HCT116 (cell line): Measurements from ENCODE around the genes MEIG1 and MINDY3.

GRCh38 chr10:13527886-13528390 is 876 bp downstream of the BEND7 start:
- RRBS = 5% methylated on average over 6 of the region's 32 CpGs

DNA sequence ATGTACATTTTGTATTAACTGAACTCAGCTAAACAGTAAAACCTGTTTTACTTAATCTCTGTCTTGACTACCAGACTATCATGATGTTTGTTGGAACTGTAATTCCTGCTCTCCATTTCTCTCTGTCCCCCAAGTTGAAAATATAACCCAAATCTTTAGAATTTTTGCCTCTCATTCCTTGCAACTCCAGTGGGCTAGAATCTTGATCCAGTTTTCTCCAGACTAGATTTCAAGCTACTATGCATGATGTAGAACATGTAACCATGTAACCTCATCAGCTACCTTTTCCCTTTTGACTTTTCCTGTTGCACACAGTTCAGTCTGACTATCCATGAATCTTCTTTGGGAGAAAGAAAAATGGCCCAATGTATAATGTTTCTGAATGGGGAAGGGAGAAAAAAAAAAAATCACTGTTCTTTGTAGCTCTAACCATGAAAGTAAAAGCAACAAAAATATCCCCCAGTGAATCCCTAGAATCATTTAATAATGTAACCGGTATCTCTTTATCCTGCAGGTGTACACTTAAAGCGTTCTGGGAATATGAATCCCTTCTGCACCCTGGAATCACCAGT is 57.7 kb downstream of the PRPF18 start:
- RRBS = no CpG with 5 or more reads among the region's 2 CpGs

DNA sequence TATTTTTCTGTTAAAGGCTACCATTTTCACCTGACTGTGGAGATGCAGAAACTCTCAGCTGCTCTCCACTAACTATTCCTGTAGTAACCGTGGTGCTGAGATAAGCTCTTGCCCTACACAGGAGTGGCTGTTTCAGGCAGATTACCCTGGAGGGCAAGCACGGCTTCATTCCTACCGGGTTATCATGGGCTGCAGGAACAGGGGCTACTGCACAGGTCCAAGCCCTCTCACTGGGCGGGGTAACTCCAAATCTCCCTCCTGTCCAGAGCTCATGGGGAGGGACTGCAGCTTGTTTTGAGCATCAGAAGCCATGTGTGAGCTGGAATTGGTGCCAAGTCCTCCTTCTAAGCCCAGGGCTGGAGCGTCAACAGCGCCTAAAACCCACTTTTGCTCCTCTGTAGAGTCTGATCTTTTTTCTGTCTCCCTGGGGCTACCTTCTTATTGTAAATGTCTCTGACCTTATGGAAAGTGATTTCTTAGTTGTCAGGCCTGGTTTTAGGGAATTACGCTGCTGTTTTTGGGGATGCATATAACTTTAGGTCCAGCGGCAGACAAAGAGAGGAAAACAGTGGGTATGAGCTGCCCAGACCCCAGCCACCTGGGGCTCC is 119.1 kb downstream of the PRPF18 start:
- RRBS = no CpG with 5 or more reads among the region's 8 CpGs

DNA sequence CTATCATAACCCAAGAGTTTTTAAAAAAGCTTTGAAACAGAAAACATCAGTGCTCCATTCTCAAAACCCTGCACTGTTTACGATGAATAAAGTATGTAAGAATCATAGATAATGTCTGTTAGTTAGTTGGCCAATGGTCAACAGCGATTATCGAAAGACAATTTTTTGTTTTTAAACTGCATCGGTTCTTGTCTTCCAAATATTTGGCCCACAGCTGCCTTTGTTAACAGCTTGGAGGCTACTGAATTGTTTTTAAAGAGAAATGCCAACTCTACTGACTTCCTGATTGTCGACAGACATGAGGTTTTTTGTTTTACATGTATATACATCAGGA is 170.2 kb downstream of the PRPF18 start:
- RRBS = no CpG with 5 or more reads among the region's 5 CpGs

GRCh38 chr10:13788876-13789438 is 202.2 kb downstream of the PRPF18 start:
- RRBS = no CpG with 5 or more reads among the region's 4 CpGs

DNA sequence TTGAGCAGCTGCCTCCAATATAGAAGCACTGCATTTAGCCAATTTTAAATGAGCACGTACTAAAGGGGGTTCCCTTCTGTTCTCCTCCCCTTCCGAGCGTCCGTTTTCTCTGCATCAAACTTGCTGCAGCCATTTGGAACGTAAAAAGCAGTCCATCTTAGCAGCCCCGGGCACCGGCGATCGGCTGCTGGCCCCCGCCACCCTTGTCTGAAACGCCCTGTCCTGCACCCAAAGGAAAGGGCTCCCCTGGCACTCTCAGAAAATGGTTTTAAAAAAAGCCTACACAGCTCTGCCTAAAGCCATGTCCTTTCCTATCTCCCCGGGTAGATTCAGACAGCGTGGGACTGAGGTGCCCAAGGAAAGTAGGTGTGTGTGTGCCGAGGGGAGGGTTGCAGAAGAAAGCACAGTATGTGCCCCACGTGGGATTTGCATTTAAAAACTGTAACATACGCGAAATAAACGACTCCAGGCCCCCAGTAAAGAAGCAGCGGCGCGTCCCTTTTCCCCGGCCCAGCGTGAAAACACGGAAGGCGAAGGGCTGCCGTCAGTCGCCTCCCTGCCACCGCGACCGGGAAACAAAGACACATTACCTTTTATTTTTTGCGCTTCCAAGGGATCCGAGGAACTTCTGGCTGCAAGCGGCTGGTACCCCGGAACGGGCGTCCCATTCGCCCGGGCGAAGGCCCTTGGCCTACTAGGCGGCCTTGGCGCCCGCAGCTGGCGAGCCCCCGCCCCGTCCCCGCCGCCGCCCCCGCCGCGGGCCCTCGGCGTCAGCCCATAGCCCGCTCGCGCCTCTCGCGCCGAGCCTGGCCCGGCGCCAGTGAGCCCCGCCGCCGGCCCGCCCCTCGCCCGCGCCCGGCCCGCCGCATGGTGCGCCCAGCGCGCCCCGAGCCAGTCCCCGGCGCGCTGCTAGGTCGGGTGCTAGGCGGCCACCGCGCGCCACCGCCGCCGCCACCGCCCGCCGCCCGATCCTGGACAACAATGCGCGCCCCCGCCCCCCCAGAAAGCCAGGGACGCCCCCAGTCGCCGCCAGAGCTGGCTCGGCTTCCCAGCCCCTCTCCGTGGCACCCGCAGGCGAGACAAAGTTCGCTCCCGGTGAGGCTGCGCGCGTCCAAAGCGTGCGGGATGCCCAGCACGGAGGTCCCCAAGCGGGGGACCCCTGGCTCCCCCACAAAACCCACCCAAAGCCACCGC is 304.7 kb downstream of the PRPF18 start:
- RRBS = 91% methylated on average over 21 of the region's 110 CpGs

DNA sequence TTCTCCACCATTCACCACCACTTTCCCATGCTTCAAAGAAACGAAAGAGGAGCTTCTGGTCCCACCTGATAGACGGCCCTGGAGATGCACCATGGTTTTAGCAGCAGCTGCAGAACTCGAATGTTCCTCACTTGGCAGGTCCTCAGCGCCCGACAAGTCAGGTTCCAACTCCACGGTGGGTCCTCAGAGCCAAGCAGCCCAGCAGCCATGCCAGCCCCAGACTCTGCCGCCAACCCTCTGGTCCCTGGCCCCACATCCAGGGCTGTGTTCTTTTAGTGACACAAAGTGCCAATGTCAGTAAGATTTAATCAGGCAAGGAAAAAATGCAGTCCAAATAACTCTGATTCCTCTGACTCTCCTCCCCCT is 359.1 kb downstream of the FRMD4A start:
- RRBS = no CpG with 5 or more reads among the region's 7 CpGs

- RRBS = no CpG with 5 or more reads among the region's 14 CpGs
These were observed 340.4 kb downstream of the FRMD4A start for GRCh38 chr10:13990200-13990888.

GRCh38 chr10:13991415-13991669 is 339.4 kb downstream of the FRMD4A start:
- RRBS = no CpG with 5 or more reads among the region's 2 CpGs

DNA sequence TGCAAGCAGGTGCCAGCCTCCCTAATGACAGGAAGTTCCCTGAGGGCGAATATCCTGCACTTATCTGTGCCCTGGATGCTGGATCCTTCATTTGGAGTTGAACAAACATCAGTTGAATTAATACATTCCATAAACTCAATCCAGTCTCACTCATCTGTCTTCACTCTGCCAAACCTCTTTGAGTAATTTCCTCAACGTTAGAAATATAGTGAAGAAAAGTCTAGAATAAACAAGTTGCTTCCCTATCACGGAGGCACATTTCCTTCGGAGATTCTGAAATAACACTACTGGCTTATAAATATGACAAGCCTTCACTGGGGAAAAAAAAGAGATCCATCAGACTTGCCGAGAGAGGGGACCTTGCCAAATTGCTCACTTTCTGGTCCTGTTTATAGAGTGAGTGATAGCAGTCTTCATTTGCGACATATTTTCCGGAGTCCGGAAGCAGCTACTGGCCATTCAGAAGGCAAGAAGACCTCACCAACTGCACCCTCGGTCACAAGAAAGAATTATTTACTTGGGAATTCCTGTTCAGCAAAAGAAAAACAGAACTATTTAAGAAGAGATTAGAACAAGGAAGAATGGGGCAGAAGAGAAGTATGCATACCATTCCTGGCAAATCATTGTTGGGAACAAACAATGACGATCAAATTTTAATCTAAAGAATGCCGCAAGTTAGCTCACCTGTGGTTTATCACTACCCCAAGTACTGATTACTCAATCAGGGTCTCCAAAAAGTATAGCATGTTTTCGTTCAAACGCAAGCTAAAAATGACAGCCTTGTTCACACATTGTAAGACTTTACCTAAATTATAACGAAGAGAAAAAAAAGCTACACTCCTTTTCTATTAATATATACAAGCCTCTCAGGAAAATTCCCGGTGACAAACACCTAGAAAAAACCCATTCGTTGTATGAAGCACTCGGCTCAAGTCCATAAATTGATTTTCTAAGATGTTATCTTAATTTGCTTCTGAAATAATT is 196.2 kb downstream of the FAM107B start:
- RRBS = no CpG with 5 or more reads among the region's 17 CpGs

GRCh38 chr10:14601022-14601770 is 173.5 kb downstream of the FAM107B start:
- RRBS = no CpG with 5 or more reads among the region's 6 CpGs

GRCh38 chr10:14605134-14605851 is 169.4 kb downstream of the FAM107B start:
- RRBS = no CpG with 5 or more reads among the region's 7 CpGs

- RRBS = 2% methylated on average over 20 of the region's 58 CpGs
These were observed at the start of gene MEIG1 for GRCh38 chr10:14958924-14959829. Gene MEIG1, plus strand, starts transcription at chr10:14959388.

DNA sequence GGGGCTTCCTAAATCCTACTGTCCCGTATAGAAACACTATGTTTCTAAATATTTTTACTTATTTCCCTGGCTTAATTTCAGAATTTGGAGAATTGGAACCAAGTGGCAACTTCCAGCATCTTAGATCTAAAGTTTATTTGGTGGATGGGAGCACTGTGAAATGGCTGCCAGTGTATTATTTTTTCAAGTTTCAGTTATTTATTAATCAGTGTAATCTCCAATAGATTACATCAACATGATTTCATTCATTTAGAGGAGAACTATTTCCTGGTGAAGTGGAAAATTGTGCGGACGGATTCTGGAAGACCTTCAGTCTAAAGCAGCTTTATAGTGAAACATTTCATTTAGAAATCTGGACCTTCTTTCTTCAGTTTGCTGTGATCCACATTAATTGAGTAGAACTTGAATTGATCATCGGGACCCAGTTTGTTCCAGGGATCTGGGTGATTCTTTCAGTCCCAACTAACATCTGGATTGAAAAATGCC is 2.2 kb upstream of the NMT2 start:
- RRBS = no CpG with 5 or more reads among the region's 4 CpGs

DNA sequence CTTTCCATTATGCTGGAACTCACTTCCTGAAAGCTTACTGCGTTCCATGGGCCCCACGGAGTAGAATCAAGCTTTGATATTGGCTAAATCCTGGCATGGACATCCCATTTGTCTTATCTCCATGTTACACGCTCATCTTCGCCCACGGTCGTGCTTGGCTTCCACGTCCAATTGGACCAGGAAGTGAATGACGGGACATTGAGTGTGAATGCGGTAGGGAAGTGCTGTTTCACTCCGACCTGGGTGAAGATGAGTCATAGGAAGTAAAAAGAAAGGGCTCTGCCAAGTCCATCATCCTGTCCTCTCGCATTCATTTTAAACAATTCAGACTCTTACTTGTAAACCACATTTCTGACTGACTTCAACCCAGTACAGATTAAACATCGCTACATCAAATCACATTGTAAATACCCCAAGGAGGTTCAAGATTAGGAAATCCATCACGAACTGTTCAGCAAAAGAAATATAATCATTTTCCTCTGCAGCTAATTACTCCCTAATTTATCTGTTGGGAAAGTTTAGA is 45.4 kb downstream of the FAM171A1 start:
- RRBS = no CpG with 5 or more reads among the region's 13 CpGs

DNA sequence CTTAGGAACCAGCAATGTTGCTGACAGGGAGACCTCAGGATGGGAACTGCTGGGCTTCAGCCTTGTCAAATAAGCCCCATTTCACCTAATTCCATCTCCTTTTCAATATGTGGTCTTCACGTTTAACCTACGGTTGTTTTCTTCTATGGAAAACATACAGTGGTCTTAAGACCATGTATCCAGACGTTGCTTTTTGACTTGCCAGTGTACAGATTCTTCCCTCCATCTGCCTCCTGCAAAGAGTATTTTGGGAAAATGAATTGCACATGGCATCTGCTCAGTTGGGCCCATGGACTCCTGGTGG is 97.7 kb upstream of the FAM171A1 start:
- RRBS = no CpG with 5 or more reads among the region's 3 CpGs

GRCh38 chr10:15603598-15603981 is 116.1 kb downstream of the ITGA8 start:
- RRBS = no CpG with 5 or more reads among the region's 3 CpGs

- RRBS = no CpG with 5 or more reads among the region's 6 CpGs
These were observed 28.4 kb upstream of the ITGA8 start for GRCh38 chr10:15748033-15748516.

DNA sequence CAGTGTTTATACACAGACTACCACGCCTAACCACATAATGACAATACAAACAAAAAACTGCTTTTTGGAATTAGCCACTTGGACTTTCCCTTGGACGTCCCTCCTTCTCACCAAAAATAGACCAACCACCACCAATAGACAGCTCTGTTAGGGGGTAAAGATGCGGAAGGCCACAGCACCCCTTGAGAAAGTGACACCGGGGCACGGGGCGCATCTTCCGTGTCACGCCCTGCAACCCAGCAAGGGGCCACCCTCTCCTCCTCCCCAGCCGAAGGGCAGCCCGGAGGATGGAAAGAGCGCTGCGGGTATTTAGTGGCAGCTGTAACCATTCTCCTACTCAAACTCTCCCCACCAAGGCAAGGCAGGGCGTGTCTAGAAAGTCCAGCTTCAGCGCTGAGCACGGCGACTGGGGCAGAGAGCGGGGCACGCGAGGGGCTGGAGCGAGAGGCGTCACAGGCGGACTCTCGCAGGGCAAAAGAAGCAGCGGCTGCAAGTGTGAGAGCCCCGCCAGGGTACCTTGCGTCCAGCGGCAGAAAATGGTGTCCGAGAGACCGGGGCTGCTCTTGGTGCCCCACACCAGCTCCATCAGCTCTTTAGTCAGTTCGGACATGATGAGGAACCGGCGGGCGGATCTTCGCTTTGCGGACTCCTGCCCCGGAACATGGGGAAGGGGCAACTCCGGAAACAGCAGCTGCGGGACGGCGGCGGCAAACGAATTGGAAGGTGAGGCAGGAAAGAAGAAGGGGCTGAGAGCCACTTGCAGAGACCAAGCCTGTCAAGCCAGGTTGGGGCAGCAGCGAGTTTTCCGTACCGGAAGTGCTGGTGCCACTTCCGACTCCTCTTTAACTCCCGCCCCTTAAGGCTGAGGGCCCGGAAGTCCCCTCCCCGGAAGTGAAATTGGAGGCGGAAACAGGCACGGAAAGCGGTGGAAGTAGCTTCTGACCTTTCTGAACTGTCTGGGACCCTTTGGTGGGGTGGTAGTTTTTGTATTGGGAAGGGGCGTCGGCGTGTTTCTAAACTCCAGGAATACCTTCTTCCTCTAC is at the start of gene MINDY3:
Gene MINDY3, minus strand, starts transcription at position 818 of the 1,043 bp plus-strand sequence.
- RRBS = 1% methylated on average over 14 of the region's 55 CpGs

GRCh38 chr10:16816699-16817261 is 444 bp downstream of the RSU1 start:
- RRBS = 0% methylated on average over 2 of the region's 24 CpGs